SK-N-DZ (cell line): ENCODE measurements around the gene CALHM3.

GRCh38 chr10:102642241-102642633 is 2.0 kb upstream of the TRIM8 start:
RAMPAGE:
- cytosol, long total RNA = no peak
- nucleus, long total RNA = no peak

DNA sequence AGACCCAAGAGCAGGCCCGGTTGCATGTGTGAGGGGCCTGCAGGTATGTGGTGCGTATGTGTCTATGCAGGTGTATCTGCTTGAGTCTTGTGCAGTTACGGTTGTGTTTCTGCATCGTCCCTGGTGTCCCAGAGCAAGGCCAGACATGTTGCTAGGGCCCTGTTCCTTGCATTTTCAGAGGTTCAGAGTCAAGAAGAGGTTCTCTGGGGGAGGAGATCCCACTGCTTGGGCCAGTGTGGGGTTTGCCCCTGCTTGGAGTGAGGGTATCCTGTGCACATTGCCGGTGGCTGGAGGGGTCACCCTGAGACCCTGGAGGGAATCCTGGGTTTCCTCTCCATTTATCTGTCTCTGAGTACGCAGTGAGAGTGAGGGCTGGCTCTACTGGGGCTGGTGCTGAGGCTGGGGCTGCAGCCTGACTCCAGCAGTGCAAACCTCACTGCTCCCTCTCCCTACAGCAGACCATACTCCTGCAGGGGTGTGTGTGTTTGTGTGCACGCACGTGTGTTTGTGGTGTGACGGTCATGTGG is 4.1 kb downstream of the TRIM8 start:
RAMPAGE:
- cytosol, long total RNA = no peak
- nucleus, long total RNA = no peak

DNA sequence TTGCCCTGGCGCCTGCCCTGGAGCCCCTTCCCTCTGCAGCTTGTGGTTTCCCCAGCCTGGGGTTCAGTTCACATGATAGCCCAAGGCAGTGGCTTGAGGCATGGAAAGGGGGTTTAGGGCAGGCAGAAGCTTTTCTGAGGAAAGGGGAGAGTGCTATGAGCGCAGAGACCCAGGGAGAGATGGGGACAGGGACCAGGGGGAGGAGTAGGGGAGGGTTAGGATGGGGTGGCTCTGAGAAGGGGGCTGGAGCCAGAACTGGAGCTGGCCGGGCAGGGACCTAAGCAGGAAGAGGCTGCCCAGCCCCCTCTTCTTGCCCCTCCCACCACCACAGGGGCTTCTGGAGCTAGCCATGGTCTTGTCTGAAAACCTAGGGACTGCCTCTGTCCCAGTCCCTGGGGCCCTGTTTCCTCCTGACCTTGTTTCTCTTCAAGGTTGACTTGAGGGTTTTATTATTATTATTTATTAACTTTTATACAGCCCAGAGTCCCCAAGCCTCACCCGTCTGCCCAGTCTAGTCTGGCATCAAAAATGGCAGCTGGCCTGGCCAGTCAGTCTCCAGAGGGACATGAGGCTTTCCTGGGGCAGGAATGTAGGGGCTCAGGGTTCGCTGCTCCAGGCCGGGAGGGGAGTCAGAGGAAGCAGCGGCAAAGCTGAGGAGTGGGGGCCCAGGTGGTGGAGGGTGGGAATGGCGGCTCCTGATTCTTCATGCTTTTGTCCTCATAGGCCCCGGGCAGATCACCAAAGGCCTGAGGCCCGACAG is 5.6 kb downstream of the TRIM8 start:
RAMPAGE:
- cytosol, long total RNA = no peak
- nucleus, long total RNA = no peak

DNA sequence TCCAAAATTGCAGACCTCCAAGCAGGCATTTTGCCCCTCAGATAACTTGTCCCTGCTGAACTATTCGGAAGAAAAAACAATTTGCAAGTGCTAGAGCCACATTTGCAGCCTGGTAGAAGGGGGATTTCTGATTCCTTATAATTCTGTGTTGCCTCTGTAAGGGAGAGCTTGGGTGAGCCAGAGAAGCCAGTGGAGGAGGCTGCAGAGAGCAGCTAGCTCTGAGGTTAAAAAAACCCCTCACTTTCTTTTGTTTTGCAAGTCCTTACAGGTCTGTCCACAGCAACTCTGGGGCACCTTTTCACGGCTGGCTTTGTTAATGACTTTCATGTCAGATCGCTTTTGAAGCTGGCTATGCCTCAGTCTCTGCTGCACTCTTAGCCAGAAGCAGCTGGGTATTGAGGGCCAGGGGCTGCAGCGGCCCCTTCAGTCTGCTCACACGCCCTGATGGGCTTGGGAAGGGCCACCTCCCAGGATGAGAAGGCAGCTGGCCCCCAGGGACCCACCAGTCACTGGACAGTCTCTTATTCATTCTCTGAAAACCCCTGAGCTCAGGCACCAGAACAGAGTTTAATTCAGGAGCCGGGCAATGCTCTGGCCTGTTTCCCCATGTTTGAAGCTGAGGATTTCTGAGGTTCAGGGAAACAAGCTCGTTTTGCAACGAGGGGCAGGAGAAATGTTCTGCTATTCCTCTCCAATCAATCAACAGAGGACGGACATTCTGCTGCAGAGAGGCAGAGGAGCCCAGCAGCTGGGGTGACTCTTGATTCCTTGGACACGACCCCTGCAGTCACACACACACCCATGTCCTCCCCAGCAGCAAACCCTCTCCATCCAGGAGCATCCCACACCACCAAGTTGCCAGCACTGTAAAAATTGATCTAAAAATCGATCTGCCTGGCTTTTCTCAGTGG is 30.9 kb downstream of the TRIM8 start:
RAMPAGE:
- cytosol, long total RNA = no peak
- nucleus, long total RNA = no peak

DNA sequence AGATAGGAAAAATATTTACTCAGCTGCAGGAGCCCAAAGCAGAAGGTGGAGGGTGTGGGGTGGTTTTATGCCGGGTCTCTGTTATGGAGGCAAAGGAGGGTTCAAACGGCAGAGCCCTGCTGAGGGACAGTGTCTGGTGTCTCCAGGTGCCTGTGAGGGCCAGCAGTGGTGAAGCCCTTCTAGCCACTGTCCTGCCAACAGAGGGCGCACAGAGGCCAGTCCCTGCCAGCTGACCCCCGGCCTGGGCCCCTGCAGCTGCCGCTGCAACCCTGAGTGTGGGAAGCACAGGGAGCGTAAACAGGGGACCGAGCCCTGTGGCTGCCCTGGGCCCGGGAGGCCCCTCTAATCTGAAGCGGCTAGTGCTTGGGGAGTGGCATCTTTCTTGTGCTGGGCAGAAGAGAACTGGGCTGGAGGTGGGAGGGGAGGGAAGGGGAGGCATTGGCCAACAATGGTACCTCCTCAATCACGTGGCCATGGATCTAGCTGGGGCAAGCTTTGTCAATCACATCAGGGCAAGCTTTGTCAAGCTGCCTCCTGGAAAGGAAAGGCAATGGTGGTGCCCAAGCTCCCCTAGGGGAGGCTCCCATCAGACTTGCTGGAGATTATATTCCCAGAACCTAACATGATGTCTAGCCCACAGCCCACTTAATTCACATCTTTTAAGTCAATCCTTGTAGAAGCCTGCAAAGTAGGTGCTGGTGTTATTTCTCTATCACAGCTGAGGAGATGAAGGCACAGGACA is 34.6 kb downstream of the TRIM8 start:
RAMPAGE:
- cytosol, long total RNA = no peak
- nucleus, long total RNA = no peak

RAMPAGE:
- cytosol, long total RNA = no peak
- nucleus, long total RNA = no peak
These were observed 8.7 kb upstream of the WBP1L start for GRCh38 chr10:102734980-102735611.

DNA sequence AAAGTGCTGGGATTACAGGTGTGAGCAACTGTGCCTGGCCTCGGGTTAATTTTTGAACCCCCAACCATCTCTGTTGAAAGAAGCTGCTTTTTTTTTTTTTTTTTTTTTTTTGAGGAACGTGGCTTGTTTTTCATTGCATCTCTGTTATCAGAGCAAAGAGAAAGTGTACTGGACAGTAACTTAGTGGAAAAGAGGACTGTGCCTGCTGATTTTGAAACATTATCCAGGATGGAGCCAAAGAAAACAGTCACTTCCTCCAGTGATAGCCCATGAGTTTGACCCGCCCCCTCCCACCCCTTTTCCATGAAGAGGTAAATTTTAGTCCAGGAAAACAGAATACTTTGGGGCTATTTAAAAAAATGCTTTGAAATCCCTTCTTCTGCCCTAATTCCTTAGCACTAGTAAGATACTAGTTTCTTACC is 38.4 kb downstream of the WBP1L start:
RAMPAGE:
- cytosol, long total RNA = no peak
- nucleus, long total RNA = no peak

RAMPAGE:
- cytosol, long total RNA = no peak
- nucleus, long total RNA = no peak
These were observed 39.1 kb downstream of the WBP1L start for GRCh38 chr10:102782550-102783617.

GRCh38 chr10:103145991-103146644 is 47.0 kb downstream of the NT5C2 start:
RAMPAGE:
- cytosol, long total RNA = no peak
- nucleus, long total RNA = no peak

DNA sequence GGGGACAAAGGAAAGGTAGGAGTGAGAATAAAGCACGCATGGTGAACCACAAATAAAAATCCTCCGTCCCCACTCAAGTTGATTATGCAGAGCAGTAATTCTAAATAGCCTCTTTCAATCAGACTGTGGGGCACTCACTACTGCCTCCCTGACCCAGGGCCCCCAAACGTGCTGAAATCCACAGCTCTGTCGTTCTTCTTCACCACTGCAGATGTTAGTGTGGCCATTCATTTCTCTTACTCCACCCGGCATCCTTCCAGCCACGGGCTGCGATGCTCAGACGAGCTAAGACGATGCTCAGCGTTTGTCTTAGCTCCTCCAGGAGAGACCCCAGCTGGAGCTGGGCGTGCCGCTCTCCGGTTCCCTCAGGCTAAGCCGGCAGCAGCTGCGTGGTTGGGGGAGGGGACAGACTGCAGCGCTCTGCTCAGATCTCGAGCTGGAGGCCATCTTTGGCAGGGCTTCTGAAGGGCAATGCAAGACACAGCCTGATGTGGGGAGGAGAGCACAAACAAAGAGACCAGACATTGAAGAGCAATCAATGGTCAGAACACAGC is 4.7 kb downstream of the INA start:
RAMPAGE:
- cytosol, long total RNA = no peak
- nucleus, long total RNA = no peak

RAMPAGE:
- cytosol, long total RNA = no peak
- nucleus, long total RNA = no peak
These were observed at the start of gene CALHM3 for GRCh38 chr10:103479010-103479452. Gene CALHM3 (minus strand): TSS chr10:103479240.

DNA sequence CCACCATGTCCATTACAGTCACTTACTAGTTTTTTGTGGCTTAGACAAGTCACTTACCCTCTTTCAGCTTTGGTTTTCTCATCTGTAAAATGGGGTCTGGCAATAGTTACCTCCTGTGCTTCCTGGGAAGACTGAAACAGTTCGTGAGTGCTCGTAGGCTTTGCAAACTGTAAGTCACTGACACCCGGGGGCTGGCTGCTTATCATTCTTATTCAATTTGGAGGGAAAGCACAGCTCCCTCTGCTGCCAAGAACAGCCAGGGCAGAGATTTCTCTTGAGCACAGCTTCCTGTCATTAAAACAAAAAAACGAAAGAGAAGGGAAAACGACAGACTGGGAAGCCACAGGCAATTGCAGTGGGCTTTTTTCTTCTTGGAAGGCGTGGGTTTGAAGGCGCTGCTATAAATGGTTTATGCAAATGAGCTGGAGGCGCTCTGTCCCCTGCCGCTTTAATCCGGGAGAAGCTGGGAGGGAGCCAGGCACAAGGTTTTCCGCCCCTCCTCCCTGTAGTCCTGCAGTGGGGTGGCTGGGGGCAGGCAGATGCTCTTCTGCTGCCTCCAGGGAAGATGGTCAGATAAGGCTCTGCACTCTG is 49.2 kb downstream of the NEURL1 start:
RAMPAGE:
- cytosol, long total RNA = no peak
- nucleus, long total RNA = no peak

DNA sequence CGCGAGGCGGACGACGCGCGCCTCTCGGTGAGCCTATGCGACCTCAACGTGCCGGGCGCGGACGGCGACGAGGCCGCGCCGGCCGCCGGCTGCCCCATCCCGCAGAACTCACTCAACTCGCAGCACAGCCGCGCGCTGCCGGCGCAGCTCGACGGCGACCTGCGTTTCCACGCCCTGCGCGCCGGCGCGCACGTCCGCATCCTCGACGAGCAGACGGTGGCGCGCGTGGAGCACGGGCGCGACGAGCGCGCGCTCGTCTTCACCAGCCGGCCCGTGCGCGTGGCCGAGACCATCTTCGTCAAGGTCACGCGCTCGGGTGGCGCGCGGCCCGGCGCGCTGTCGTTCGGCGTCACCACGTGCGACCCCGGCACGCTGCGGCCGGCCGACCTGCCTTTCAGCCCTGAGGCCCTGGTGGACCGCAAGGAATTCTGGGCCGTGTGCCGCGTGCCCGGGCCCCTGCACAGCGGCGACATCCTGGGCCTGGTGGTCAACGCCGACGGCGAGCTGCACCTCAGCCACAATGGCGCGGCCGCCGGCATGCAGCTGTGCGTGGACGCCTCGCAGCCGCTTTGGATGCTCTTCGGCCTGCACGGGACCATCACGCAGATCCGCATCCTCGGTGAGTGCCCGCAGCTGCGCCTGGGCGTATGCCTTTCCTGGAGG is 91.2 kb downstream of the NEURL1 start:
RAMPAGE:
- cytosol, long total RNA = no peak
- nucleus, long total RNA = no peak

GRCh38 chr10:103598062-103599291 is 105.0 kb downstream of the NEURL1 start:
RAMPAGE:
- cytosol, long total RNA = no peak
- nucleus, long total RNA = no peak

RAMPAGE:
- cytosol, long total RNA = no peak
- nucleus, long total RNA = no peak
These were observed 109.3 kb downstream of the NEURL1 start for GRCh38 chr10:103602721-103603352.

DNA sequence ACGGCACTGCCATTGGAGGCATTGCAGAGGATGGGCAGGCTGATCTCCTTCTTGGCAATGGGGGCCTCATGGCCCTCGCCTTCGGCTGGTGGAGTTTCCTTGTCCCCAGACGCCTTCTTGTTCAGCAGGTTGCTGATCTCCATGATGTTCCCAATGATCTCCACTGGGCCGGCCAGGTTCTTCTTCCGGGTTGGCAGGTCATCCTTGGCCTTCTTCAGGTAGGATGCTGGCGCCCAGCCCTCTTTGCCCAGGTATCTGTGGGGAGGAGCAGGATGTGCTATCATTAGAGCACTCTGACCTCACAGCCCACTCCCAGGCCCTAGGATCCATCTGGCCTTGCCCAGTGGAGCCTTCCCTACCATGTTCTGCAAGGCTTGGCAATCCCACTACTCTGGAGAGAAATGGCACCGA is 119.4 kb downstream of the NEURL1 start:
RAMPAGE:
- cytosol, long total RNA = no peak
- nucleus, long total RNA = no peak

GRCh38 chr10:103616687-103617645 is 123.5 kb downstream of the NEURL1 start:
RAMPAGE:
- cytosol, long total RNA = no peak
- nucleus, long total RNA = no peak

GRCh38 chr10:103618534-103619500 is 125.3 kb downstream of the NEURL1 start:
RAMPAGE:
- cytosol, long total RNA = no peak
- nucleus, long total RNA = no peak

DNA sequence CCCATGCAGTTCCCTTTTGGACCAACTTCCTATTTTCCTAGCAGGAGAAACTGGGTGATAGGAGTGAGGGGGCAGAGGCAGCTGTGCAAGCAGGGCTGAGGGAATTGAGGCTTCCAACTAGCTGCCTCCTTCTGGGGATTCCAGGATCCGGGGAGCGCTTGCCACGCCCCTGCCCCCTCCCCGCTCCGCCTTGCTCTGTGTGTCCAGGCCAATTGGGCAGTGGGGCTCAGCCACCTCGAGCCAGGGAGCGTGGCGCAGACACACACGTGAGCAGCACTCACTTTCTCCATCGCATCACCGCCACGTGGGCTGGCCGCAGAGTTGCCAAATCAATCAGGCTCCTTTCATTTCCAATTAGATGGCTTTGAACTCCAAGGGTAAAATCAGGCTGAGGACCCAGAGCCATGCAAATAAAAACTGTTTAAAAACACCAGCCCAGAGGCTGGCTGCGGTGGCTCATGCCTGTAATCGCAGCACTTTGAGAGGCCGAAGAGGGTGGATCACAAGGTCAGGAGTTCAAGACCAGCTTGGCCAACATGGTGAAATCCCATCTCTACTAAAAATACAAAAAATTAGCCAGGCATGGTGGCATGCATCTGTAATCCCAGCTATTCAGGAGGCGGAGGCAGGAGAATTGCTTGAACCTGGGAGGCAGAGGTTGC is 173.2 kb downstream of the SH3PXD2A start:
RAMPAGE:
- cytosol, long total RNA = no peak
- nucleus, long total RNA = no peak

RAMPAGE:
- cytosol, long total RNA = no peak
- nucleus, long total RNA = no peak
These were observed 119.5 kb downstream of the SH3PXD2A start for GRCh38 chr10:103735636-103736481.